Rectum (tissue), 1 donor: ENCODE measurements around the genes B3GNT8, ARHGEF1 and GSK3A.

GRCh38 chr19:41298881-41299614 lies 10.9 kb upstream of the CCDC97 start:
- PRO-cap: no peak

DNA sequence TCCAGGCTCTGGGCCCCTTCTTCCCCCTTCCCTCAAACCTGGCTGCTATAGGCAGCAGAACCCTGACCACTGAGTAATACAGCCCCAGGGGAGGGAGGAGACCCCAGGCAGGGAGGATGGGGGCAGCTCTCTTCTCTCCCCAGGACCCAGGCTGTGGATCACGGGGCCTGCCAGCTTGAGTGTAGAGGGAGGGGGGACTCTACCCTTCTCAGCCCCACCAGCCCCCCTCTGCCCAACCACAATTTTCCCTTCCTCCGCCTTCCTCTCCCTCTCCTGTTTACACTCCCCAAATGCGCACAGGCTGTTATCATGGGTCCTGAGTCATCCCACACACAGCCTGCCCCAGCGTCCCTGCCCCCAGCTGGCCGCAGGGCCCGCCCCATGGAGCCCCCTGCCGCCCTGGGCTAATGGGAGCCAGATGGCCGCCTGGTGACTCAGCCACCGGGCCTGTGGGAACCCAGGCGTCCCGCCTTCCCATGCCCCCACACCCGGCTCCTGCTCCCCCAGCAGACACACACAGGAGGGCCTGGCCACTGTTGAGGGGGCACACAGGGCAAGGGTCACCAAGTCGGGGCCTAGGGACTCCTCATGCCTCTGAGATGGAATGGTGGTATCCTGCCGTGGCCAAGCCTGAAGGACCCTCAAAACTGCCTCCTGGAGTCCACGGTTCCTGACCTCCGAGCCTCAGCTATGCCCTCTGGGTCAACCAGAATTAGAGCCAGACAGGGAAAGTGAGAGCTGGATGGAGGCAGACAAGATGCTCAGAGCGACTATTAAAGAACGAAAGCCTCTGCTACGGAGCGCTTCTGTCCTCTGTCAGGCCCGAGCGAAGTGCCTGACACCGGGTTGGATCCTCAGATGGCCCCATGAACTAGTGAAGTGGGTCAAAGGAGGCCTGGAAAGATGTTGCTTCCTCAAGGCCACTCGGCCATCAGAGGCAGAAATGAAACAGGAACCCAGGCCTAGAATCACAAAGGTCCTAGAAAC lies 13.7 kb downstream of the CCDC97 start:
- PRO-cap: bidirectional peak, plus-strand start at position 417 of the sequence, minus-strand start at position 153 of the sequence

GRCh38 chr19:41367663-41368225 lies 3.8 kb upstream of the B9D2 start:
- PRO-cap: no peak

DNA sequence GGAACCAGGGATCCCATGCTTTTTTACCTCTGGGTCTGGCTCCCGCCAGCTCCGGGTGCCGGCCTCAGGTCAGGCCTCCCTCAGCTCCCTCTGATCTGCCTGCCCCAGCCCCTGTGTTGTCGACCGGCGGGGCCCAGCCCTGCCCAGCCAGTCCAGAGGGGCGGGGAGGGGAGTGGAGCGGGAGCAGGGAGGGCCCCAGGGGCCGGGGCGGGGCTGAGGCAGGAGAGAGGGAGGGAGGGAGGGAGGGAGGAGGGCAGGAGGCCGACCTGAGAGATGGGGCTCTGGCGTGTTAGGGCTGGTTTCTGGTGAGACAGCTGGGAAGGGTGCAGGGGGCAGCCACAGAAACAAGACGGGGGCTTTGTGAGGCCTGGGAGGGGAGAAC lies at the start of gene B3GNT8:
Gene B3GNT8, minus strand, starts transcription at position 118 of the 382 bp plus-strand sequence.
- PRO-cap: bidirectional peak, plus-strand start at position 308 of the sequence, minus-strand start at position 92 of the sequence

GRCh38 chr19:41457158-41457686 lies 14.3 kb downstream of the ERICH4 start:
- PRO-cap: no peak

DNA sequence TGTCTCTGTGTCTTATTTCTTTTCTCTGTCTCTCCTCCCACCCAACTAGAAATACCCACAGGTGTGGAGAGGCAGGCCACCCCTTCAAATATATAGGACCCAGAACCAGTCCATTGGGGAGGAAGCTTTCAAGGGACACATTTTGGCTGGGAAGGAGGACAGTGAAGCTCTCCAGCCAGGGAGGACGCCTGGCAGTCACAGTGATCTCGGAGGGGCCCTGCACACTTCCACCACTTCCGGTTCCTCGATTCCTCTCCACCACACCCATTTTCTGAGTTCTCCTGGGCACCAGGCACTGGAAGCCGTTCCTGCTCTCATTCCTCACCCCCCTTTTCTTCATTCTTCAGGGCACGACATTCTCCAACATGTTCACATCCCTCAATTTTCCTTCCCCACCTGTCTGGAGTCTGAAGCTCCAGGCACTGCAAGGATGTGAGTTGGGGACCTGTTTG lies 30.4 kb upstream of the CEACAM21 start:
- PRO-cap: bidirectional peak, plus-strand start at position 274 of the sequence, minus-strand start at position 208 of the sequence

- PRO-cap: no peak
Measured at GRCh38 chr19:41563819-41564230, 12.1 kb upstream of the CEACAM21 start.

GRCh38 chr19:41637579-41637957 lies 10.7 kb upstream of the CEACAM4 start:
- PRO-cap: no peak

GRCh38 chr19:41663255-41663701 lies 24.8 kb downstream of the CEACAM7 start:
- PRO-cap: no peak

DNA sequence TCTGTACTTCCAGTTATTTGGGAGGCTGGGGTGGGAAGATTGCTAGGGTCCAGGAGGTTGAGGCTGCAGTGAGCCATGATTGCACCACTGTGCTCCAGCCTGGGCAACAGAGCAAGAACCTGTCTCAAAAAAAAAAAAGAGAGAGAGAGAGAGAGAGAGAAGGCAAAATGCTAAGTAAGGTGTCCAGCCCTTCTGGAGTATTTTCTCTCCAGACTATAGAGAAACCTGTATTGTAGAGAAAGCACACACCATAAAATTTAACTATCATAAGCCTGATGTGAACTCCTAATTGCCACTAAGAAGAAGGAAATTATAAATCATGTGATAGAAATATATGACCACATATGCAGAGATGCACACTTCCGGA lies 10.8 kb upstream of the CEACAM6 start:
- PRO-cap: bidirectional peak, plus-strand start outside the sequence, minus-strand start at position 204 of the sequence

DNA sequence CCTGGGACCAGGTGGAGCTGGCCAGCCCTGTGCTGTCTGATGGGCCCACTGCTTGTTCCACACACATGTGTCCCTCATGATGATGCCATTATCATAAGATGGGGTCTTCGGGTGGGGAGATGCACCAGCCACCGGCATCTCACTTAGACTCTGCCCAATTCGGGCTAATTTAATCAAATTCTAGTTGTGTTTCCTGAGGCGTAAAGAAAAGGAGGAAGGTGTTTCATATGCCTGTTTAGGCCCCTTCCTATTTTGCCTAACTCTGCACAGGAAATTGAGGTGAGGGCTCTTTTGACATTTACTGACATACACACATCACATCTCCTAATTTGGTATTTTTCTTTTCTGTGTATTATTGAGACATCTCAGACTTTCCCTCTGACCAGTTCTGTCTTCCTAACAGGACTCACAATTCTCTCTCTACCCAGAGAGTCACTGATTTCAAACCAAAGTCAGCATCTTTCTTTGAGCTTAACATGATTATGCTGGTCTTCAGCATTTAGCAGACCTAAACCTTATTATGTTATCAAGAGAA lies 7.9 kb downstream of the CEACAM3 start:
- PRO-cap: no peak

GRCh38 chr19:41882280-41883401 lies at the start of gene ARHGEF1:
Gene ARHGEF1 (plus strand): TSS chr19:41883184.
- PRO-cap: bidirectional peak, plus-strand start at chr19:41882856, minus-strand start at chr19:41882744; bidirectional peak, plus-strand start at chr19:41883200, minus-strand start at chr19:41883142

DNA sequence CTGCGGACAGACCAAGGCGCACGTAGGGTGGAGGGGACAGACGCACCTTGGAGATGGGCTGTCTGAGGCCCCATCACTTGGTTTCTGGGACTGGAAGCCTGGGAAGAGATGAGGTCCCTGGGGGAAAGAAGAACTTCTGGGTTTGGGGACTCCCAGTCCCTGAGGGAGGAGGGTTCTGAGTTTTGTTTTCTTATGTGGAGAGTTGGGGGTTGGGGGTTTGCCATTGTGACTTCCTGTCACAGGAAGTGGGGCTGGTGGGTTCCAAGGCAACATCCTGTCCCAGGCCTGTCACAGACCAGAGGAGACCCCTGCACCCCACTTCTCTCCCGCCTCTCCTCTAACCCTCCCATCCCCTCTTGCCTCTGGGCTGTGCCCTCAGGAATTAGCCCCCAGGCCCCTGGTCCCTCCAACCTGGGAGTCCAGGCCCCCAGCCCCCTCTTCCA lies 4.4 kb downstream of the ARHGEF1 start:
- PRO-cap: unidirectional peak, plus-strand start at position 291 of the sequence

GRCh38 chr19:41957790-41958192 lies 1.3 kb downstream of the RABAC1 start:
- PRO-cap: bidirectional peak, plus-strand start at chr19:41958028, minus-strand start at chr19:41957878

DNA sequence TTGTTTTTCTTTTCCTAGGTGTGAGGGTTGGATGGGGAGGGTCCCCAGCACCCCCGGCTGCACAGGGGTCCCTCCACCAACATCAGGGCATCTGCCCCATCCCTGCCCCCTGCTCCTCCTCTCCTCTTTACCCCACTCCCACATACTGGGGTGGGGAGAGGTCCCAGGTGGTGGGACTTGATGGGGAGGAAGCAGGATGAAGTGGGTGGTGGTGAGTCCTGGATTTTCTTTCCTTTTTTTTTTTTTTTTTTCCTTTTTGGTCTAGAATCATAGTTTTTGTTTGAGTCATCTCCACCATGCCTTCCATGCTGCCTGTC lies 12.3 kb downstream of the ZNF574 start:
- PRO-cap: no peak

DNA sequence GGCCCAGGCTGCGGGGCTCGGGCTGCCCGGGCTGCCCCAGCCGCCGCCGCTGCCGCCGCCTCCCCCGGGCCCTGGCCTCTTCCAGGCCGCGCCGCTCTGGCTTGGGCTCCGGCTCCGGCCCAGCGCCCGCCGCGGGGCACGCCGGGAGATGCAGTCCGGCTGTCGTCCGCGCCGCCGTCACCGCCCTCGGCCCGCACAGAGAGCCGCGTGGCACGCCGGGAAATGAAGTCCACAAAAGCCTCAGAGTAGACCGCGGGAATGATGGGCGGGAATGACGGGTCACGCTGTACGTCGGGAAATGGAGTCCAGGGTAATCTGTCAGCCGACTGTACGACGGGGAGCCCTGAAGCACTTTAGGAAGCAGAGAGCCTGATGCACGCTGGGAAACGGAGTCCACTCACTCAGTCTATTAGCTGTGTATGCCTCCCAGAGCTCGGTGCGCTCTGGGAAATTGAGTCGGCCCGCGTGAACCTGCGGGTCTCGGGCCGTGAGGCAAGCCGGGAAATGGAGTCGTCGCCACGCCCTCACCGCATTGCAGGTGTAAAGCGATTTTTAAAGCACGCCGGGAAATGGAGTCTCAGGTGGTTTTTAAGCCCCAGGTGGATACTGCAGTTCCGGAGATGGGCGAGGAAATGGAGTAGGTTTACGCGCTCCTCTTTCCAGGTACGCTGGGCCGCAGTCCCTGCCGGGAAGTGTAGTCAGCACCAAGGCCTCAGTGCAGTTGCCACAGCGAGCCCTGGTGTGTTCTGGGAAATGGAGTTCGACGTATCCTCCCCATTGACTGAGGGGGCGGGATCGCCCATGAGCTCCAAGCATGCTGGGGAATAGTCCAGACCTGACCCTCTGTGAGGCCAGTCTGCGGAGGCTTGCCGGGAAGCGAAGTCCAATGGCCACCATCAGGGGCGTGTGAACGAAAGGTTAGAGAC lies at the start of gene GSK3A:
Gene GSK3A, minus strand, starts transcription at position 124 of the 926 bp plus-strand sequence.
- PRO-cap: bidirectional peak, plus-strand start at position 261 of the sequence, minus-strand start at position 98 of the sequence; bidirectional peak, plus-strand start at position 854 of the sequence, minus-strand start at position 681 of the sequence

DNA sequence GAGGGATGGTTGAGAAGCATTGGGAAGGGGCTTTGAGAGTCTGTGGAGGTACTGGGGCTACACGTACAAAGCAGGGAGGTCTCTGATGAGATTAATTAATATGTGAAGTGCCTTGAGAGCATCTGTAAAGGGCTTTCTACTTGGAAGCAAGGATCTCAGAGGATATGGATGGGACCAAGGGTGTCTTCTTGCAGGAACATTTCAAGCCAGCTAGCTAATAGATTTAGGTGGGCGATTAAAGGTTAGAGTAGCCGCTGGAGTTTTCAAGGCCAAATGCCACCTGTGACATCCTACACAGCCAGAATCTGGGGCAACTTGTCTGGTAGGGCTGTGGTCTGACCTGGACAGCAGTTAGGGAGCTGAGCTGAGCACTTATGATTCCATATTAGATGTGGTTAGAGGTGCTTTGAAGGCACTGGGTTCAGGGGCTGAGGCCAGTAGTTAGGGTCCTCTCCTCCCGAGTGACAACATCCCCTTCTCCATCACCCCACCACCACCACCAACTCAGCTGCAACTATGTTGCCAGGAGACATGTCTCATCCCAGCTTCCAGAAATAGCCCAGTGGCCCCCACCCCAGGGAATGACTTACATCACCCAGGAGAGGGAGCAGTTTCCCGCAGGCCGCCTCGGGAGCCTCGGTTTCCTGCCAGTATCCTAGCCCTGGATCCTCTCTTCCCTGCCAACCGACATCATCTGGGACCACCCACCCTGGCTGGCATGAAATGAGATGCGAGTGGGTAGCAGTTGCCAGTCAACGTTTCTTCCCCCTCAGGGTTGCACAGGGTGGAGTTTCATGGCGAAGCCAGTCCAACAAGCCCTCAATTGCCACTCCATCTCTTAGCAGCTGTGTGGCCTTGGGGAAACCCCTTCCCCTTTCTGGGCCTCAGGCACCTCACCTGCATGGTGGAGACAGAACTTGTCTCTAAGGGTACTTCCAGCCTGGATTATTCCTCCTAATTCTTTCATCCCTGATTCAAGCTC lies 3.6 kb upstream of the GSK3A start:
- PRO-cap: unidirectional peak, minus-strand start at position 773 of the sequence

- PRO-cap: no peak
Measured at GRCh38 chr19:42282396-42283082, 13.5 kb downstream of the CIC start.

- PRO-cap: bidirectional peak, plus-strand start at chr19:42284628, minus-strand start at chr19:42284251
Measured at GRCh38 chr19:42284140-42285124, 15.4 kb downstream of the CIC start.

- PRO-cap: bidirectional peak, plus-strand start at chr19:42396611, minus-strand start at chr19:42396518
Measured at GRCh38 chr19:42396289-42396736, 6.2 kb upstream of the CNFN start.